ENCODE data around the genes PRR19, MEGF8, PSG4, CD177, PINLYP, ZNF221 and ZNF225.

- RRBS = 100% methylated on average over 2 of the region's 41 CpGs
These were observed 2.8 kb downstream of the CIC start for GRCh38 chr19:42271518-42272639.

GRCh38 chr19:42301732-42302234 is at the start of gene PRR19:
Gene PRR19, plus strand, starts transcription at chr19:42302132.
- RRBS = 9% methylated on average over 2 of the region's 21 CpGs

GRCh38 chr19:42325095-42326015 is at the start of gene MEGF8:
Gene MEGF8, plus strand, starts transcription at chr19:42325635.
- RRBS = 6% methylated on average over 13 of the region's 56 CpGs

DNA sequence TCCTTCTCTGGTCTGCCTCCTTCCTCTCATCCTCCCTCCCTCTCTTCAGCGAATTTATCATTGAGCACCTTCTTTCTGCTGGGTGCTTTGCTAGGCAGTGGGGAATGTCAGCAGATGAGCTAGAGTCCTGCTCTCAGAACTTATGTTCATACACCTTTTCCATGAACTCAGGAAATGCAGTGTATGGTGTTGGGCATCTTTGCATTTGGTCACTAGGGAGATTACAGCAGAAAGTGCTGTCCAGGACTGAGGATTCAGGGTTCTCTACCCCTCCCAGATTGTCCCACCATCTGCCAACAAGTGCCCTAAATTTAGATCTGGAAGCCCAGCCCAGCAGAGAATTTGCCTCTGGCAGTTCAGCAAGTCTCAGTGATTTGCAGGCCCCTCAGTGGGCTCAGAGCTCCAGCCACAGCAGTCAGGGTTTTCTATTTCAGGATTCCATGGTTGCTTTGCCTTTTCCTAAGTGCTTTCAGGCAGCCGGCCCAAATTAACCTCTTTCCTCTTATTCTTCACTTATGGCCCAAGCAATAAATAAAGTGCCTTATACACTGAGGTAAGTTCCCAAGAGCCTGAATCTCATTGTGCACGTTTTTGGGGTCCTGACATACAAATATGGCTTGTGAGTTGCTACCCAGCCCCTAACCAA is 23.4 kb downstream of the CNFN start:
- RRBS = no CpG with 5 or more reads among the region's 3 CpGs

- RRBS = no CpG with 5 or more reads among the region's 14 CpGs
These were observed 21.7 kb downstream of the CNFN start for GRCh38 chr19:42368318-42368880.

DNA sequence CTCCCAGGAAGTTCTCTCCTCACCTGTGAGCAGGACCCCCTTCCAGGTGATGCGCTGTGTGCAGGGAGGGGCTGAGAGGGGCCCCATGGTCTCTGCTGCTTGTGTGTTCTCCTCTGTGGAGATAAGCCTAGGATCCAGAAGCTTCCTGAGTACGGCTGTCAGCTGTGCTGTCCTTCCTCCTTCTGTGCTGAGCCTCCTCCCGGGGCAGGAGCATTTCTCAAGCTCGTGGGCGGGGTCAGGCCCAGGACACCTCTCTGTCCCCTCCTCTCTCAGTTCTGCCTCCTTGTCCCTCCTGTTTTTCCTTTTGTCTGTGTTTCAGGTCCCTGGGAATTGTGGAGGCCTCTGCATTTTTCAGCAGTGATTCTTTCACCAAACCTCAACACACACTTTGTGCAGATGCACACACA is at the start of gene PSG4:
TSS of gene PSG4 (minus strand) at position 189 of the 407 bp plus-strand sequence.
- RRBS = no CpG with 5 or more reads among the region's 5 CpGs

GRCh38 chr19:43353505-43354040 is at the start of gene CD177:
Gene CD177, plus strand, starts transcription at chr19:43353686.
- RRBS = 50% methylated on average over 1 of the region's 15 CpGs

GRCh38 chr19:43414486-43414770 is 262 bp upstream of the TEX101 start:
- RRBS = no CpG with 5 or more reads among the region's 11 CpGs

- RRBS = no CpG with 5 or more reads among the region's 13 CpGs
These were observed 24.6 kb downstream of the TEX101 start for GRCh38 chr19:43439208-43439752.

DNA sequence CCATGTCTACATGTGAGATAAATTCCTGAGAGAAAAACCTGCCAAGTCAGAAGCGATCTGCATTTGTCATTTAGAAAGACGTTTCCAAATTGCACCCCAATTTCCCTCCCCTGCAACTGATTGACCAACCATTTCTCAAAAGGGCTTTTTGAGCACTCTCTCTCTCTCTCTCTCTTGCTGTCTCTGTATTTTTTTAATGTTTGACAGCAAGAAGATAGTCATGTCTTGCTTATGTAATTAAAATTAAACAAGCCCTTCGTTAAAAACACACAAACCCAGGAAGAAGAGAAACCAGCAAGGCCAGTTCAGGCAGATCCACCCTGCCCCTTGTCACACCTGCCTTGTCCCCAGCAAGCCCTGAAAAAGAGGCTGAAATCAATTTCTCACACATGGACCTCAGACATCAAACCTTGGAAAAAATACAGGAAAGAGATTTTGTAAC is 9.8 kb downstream of the LYPD3 start:
- RRBS = no CpG with 5 or more reads among the region's 3 CpGs

DNA sequence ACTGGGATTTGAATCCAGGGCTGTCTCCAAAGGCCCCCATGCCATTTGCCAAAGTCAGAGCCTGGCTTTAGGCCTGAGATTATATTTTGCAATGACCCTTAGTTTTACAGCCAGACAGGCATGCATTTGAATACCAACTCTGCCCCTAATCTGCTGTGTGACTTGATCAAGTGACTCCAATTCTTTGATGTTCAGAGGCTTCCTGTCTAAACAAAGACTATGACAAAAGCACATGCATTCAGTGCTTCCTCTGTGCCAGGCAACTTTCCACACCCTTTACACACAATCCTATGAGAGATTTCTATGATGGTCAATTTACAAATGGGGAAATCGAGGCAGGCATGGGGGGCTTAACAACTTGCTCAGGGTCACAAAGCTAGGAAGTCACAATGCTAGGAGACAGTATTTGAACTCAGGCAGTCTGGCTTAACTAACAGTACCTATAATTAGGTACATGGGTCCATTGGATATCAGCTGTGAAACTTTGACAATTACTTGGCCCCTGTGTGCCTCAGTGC is 3.7 kb upstream of the LYPD3 start:
- RRBS = no CpG with 5 or more reads among the region's 1 CpG

DNA sequence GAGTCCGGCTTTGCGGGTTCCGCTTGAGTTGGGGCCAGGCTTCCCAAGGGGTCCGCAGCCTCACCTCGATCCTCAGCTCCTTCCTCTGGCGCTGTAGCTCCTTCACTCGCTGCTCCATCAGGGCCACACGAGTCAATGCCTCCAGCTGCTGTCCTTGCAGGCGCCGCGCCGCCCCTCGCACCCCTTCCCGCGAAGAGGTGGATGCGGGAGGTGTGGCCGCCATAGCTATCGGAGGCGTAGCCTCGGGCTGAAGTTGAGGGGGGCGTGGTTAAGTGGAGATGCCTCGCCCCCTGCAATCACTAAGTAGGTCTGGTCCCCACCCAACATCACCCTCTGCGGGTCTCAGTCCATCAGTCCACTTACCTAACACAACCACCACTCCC is 2.5 kb downstream of the PHLDB3 start:
- RRBS = no CpG with 5 or more reads among the region's 23 CpGs

DNA sequence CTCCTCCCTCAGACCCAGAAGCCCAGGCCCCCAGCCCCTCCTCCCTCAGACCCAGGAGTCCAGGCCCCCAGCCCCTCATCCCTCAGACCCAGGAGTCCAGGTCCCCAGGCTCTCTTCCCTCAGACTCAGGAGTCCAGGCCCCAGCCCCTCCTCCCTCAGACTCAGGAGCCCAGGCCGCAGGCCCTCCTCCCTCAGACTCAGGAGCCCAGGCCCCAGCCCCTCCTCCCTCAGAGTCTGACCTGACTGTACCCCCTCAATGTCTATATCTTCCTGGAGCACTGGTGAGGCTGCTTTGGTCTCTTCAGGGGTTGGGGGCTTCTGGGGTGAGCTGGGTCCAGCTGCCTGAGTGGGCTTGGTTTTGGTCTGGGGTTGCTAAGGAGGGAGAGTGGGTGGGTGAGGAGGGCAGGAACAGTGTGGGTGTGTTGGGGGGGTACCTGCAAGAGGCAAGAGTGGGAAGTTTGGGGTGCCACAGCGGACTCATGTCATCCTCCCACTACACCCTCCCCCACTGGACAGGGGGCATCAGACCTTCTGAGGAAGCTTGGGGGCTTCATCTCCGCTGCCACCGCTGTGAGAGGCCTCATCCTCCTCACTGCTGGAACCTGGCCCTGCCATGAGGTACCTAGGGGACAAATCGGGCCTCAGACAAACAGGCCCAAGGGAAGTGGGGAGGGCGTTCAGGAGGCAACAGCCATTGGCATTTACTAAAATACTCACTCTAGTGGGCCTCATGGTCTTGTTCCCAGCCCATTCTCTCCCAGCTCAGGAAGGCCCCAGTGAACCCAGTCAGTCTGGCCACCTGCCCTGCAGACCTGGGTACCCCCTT is 13.6 kb downstream of the ZNF575 start:
- RRBS = no CpG with 5 or more reads among the region's 6 CpGs

DNA sequence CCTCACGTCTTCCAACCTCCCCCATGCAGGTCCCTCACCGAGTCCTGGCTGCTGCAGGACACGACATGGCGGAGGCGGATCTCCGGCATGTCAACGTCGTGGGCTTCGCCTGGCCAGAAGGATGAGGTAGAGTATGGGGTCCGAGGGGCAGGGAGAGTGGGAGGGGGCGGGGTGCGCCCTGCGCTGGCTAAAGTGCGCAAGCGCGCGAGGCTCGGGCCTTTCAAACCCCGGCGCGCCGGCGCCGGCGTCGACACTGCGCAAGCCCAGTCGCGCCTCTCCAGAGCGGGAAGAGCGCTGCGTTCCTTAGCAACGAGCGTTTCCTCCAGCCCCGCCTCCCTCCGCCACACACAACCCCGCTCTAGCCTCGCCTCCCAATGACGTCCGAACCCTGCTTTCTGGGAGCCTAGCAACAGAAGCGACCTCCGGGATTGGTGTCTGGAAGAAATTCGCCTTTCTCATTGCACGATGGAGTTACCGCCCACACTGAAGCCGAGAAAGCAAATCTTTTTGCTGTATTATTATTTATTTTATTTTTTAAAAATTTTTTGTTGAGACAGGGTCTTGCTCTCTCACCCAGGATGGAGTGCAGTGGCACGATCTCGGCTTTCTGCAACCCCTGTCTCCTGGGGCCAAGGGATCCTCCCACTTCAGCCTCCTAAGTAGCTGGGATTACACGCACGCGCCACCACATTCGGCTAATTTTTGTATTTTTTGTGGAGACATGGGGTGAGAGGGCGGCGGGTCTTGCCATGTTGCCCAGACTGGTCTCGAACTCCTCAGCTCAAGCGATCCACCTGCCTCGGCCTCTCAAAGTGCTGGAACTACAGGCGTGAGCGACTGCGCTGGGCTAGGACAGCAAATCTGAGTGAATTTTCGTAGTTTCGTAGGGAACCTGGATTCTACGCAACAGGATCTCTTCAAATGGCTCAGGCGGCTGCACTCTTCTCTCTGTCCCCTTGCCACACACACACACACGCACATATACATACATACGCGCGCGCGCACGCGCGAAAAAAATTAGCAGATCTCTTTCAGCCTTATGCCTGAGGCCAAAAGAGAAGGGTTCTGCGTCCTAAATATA is at the start of gene PINLYP:
TSS of gene PINLYP (plus strand) at position 432 of the 1,081 bp plus-strand sequence.
- RRBS = no CpG with 5 or more reads among the region's 74 CpGs

GRCh38 chr19:43594599-43595640 is 1.0 kb downstream of the IRGQ start:
- RRBS = 5% methylated on average over 33 of the region's 68 CpGs

DNA sequence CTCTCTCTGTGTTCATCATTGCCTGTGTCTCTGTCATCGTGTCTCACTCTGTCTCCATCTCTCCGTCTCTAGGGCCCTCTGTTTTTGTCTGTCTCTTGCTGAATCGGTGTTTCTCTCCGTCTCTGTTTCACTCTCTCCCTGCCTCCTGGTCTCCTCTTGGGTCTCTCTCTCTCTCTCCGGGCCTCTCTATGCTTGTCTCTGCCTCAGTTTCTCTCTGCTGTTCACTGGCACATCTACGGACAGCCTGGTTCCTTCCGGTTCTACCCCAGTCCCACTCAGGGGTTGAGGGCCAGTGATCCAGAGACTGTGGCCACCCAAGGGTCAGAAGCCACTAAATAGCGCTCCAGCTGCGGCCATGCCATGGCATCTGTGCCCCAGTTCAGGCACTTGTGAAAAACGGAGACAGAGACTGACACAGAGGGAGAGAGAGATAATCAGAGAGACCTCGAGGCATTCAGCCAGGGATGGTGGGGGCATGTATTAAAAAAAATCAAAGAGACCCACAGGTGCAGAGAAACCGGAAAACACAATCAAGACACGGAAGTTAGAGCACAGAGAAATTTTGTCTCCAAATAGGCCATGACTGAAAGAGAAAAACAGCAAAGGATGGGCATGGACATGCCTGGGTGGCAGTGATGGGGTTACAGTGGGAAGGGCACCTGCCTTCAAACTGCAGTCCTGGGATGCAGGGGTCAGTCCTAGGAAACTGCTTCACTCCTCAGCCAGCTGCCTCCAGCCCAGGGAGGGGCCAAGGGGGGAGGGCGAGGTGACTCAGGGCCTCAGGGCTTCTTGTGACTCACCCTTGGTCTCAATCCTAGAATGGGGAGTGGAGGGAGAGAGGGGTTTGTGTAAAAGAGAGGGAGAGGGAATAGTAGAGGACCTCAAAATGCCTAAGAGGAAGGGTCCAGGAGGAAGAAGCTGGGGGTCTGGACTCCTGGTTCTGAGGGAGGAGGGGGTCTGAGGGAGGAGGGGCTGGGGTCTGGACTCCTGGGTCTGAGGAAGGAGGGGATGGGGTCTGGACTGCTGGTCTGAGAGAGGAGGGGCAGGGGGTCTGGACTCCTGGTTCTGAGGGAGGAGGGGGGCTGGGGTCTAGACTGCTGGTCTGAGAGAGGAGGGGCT is 3.4 kb upstream of the KCNN4 start:
- RRBS = 96% methylated on average over 3 of the region's 14 CpGs

DNA sequence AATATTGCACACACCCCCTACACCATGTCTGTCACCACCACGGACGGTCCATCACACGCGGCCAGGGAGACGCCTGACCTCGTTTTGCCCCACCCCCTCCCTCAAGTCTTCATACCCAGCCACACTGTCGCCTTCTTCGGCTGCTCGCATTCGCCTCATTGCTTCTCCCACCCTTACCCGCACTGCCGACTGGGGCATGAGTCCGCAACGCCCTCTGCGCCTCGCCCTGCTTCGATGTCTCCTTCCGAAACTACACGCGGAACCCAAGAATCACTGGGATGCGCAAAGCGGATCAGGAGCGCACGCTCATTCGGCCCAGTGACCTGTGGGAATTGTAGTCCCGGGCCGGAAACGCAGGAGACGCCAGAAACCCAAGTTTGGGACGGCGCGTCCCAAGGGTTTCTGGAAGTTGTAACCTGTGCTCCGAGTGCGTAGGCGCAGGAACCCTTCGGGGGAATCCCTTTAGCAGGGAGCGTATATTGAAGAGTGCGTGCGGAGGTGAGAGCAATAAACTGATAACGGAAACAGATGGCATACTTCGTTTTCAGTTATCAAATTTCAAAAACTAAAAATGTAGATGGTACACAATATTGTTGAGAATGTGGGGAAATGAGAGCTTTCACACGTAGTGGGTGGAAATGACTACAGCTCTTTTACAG is 6.6 kb upstream of the ZNF283 start:
- RRBS = no CpG with 5 or more reads among the region's 42 CpGs

- RRBS = 2% methylated on average over 5 of the region's 38 CpGs
These were observed at the start of gene ZNF221 for GRCh38 chr19:43950768-43951578. Gene ZNF221, plus strand, starts transcription at chr19:43951228.

DNA sequence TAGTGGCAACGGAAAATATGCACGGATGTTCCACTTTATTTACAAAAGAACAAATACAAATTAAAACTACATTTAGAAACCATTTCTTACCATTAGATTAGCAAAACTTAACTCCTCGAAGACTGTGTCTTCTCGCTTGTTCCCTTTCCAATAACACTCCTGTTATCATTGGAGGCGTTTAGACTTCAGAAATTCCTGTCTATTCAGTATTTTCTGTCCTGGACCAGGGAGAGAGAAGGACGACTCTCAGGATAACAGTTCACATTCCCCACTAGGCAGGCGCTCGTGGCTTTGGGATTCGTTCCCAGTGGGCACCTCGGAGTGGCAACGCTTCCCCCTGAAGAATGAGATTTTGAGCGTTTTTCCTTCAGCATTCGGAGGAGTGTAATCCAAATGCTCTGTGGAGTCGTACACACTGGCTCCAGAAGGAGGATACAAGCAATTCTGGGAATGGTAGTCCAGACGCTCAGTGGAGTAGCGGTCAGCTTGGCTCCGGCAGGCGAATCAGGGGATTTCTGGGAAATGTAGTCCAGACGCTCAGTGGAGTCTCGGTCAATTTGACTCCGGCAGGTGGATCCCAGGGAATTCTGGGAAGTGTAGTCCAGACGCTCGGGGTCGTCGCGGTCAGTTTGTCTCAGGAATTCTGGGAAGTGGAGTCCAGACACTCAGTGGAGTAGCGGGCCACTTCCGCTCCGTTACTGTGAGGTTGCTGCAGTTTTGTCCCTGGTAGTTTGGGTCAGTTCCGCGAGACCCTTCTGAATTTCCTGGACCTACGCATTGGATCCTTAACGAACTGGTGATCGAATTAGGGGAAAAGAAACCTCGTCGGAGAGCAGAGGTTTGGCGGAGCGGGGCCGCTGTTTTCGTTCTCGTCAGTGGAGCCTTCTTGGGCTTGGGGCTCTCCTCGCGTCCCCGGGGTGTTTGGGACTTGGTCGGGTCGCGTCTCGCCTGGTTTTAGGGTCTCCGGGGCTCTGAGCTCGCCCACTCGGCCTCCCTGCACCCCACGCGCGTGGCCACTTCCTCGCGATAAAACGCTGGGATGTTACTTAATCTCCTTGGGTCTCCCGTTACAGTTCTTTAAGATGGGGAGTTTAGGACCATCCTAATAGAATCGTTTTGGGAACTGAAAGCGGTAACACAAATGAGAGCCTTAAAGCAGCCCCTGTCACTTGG is at the start of gene ZNF225:
TSS of gene ZNF225 (plus strand) at position 668 of the 1,173 bp plus-strand sequence.
- RRBS = 6% methylated on average over 8 of the region's 60 CpGs

- RRBS = no CpG with 5 or more reads among the region's 14 CpGs
These were observed 730 bp downstream of the ZNF225 start for GRCh38 chr19:44113905-44114353.